ENCODE measurements around the gene PUS10.

- PRO-cap, result no peak
Measured at GRCh38 chr2:54962141-54962916, 87.9 kb downstream of the RTN4 start.

DNA sequence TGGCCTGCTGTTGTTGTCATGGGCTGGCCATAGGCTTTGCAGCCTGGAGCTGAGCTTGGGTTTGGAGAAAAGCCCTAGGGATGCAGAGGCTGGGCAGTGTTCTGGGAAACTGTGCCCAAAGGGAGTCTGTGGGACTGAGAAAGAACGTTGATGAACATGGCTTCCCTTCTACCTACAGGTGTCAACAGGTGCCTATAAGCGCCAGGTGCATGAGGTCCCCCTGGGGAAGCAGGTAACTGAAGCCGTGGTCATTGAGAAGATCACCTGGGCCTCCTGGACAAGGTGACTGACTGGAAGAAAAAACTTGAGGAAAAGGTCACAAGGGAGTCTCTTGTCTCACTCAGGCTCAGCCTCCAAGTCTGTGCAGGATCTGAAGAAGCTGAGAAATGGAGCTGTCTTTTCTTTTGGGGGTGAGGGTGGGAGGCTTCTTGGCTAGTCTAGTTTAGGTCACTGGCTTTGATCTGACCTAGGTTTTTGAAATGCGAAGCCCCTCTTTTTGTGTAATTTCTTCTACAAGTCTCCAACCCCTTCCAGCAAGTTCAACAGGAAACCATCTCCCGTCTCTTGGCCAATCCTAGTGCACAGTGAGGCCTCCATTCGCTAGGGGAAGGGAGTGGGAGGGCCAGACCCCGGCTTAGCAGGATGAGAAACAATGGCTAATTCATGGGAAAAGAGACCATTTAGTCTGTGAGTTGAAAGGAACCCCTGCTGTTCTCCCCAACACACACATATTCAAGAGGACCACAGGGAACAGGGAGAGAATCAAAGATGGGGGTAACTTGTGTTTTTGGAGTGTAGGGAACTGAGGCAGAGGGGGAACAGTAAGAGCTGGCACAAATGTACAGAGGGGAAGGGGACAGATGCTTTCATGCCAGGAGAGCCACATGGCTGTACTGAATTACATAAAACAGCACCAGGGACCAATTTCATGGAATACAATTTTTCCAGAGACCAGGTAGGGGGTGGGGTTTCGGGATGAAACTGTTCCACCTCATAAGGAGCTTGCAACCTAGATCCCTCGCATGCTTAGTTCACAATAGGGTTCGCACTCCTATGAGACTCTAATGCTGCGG lies 83.1 kb downstream of the RTN4 start:
- PRO-cap, result no peak

- PRO-cap, result no peak
Measured at GRCh38 chr2:55022944-55024039, 27.0 kb downstream of the RTN4 start.

DNA sequence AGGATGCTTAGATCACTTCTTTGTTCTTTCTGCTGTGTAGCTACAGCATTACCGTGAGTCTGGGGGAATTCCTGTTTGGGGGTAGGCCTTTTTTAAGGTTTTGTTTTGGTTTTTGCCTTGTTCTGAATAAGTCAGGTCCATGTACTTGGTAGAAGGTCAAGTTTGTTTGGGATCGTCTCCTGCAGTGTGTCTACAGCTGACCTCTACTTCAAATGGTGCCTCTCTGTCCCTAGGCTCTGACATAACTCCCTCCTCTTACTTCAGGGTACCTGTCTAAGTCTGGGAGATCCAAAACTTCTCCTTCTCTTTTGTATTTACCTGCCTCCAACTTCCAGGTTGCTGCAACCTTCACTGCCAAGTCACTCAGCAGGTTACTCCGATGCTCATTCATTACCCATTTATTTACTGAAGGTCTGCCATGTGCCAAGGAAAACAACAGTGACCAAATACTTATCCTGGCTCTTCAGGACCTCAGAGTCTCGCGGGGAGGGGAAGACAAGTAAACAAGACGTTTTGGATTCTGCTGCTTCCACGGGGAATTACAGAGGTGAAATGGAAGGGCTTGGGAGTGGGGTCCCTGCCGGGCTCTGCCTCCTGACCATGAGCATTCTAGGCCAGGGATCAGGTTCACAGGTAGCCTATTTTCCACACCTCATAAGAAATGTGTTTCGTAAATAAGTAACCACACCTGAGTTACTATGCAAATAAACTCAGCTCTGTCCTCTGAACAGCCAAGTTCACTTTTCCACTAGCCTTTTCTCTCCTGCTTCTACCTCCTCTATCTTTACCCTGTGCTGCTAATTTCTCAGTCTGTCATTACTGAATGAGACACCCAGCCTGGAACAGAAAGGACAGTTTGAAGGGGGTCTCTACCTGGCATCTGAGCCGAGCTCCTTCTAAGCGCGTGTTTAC lies 68.2 kb downstream of the CLHC1 start:
- PRO-cap, result no peak

DNA sequence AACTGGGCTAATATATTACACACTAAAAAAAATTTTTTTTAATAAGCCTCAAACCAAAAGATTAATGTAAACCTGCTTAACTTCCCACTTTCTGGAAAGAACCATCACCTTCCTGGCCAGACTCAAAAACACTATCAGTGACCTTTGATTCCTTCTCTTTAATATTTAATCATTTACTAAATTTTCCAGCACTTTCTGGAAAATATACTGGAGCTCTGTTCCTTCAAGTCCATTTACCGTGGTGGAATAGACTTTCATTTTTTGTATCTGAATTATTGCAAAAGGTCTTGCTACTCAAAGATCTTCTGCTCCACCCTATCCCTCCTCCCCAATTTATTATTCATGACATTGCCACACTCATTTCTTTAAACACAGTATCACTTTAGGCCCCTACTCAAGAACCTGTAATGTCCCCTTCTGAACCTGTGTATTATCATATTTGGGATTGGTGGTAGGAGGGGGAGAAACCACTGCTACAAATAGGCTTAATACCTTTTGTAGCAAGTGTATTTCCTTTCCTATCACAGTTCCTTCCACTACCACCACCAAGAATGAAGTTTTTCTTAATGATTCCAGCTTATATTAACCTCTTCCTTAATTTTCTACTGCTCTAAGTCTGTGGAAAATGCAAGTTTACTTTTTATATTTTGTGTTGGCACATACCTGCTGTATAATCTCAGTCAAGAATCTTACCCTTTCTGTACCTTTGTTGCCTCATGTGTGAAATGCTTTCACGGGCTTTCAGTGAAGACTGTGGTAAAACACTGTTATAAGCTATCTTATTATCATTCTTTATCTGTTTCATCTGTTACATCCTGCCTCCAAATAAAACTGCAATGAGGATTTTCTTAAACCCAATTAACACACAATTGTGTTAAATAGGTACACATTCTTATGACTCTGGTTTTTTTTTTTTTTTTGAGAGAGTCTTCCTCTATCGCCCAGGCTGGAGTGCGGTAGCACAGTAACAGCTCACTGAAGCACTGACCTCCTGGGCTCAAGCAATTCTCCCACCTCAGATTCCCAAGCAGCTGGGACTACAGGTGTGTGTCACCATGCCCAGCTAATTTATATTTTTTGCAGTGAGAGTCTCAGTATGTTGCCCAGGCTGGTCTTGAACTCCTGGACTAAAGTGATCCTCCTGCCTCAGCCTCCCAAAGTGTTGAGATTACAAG lies 7.1 kb downstream of the PPP4R3B start:
- PRO-cap, result no peak

DNA sequence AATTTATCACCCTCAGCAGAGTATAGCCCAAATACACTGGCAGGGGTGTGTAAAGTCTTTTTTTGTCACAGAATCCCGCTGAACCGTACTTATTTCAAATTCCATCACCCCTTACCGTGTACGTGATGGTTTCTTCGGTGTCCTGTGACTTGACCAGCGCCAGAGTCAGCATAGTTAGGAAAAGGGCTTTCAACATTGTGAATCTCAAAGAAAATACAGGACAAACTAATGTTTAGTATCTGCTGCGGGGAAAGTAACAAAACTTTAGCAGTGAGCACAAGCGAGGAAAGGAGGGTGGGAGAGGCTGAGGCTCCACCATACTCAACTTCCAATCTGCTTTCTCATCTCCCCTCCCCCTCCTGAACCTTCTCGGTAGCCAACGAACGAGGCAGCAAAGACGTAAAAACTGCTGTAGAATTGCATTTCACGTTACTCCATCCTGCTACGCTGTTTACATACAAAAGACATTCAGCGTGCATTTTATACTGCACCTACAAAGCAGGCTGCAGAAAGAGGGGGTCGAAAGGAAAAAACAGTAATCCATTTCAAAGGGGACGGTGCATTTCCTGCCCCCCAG lies 1.2 kb downstream of the EFEMP1 start:
- PRO-cap, result no peak

DNA sequence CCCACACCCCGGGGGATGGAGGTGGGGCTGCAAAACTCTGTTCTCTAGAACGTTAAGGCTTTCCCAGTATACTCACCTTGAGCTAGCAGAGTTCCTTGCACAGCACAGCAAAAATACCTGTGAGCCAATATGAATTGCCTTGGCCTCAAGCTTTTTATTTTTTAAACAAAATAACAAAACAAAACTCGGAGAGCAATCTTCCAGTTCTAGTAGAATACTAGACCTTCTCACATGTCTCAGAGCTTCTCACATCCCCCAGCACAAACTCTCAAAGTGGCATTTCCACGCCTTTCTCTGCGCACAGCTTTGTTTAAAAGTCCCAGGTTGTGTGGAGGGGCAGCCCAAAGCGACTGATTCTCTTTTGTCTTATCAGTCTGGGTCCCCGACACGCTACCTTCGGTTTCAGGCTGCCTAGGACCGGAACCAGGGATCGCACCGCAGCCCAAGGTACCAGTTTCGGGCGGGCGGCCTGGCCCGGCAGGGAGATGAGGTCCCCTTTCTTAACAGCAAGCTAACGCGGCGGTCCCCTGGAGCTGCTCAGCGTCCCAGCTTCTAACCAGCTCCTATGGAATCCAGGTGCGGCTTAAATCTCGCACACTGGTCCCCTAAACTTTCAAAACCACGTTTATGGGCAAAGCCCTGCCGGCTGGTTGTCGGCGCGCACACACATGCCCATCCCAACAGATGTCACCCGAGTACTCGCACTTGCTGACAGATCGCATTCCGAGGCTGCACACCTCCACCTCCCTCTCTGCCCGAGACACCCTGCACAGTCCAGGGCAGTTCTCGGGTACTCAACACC lies 558 bp downstream of the EFEMP1 start:
- PRO-cap, result no peak

GRCh38 chr2:58023648-58023885 lies 23.0 kb upstream of the VRK2 start:
- PRO-cap, result no peak

DNA sequence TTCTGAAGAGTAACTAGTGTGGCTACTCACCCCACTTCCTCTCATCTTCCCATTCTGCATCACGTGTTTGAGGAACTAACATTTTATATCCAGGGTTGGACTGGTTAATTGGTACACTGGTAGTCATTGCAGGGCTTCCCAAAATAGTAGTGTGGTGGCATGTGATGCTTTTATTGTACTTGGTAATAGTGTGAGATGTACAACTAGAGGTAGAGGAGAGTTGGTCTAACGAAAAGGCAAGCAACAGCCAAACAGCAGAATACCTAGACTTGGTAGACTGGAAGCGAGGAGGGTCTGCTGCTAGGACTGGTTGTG lies 9.9 kb downstream of the VRK2 start:
- PRO-cap, result no peak

GRCh38 chr2:60515540-60515997 lies 37.9 kb downstream of the BCL11A start:
- PRO-cap, result no peak

DNA sequence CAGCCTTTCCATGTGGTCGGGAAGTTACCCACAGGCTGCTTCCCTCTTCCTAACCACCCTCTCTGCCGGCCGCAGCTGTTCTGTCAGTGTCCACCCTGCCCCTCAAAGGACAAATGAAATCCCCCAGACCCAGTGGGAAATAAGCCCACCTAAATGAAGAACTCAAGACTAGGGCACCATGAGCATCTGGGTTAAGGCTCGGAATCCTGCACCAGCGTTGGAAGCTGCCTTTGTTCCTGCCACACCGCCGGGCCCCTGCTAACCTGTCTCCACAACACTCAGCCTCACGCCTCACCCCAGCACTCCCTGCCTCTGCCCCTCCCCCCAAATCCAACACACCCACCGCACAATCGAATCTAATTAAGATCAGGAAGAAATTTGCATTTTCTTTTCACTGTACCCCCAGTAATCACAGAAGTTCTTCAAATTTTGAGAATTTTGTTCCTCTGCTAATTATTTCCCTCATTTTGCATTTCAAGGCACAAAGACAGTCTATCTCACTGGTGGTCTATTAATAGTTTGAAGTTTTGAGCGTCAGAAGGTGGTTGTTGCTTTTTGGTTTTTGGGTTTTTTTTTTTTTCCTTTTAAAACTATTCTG lies 21.6 kb downstream of the BCL11A start:
- PRO-cap, result unidirectional peak, minus-strand start at position 271 of the sequence

- PRO-cap, result no peak
Measured at GRCh38 chr2:60548898-60549235, 4.6 kb downstream of the BCL11A start.

GRCh38 chr2:61012206-61012645 lies 5.3 kb upstream of the PEX13 start:
- PRO-cap, result unidirectional peak, minus-strand start at chr2:61012429

DNA sequence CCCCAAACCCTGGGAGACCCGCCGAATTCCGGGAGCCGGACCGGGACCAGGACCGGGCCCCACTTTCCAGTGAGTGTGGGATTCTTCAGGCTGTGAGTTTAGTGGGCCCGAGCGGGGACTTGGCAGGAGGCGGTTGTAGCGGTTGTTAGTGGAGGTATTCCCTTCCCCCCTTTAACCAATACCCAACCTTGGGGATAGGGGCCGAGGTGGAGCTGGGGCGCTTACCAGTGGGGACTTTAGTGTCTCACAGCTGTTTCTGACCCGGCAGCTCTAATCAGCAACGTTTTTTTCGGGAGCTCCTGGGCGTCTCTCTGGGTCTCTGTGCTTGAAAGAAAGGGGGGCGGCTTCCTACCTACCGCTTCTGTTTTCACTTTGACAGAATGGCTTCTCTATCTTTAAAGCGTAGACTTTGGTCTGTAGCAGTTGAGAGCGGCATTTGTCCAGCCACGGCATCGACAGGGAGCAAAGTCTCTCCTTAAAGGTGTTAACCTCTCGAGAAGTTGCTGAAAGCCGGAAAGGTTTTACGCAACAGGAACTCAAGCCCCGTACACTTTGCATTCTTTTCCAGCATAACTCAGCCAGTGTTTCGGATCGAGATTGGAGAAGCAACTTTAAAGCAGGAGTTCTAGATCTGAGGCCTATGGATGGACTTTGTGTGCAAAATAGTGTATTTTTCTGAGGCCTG lies at the start of gene PUS10:
Gene PUS10 (minus strand): TSS at position 473 of the 685 bp plus-strand sequence.
- PRO-cap, result bidirectional peak, plus-strand start at position 581 of the sequence, minus-strand start at position 363 of the sequence

- PRO-cap, result no peak
Measured at GRCh38 chr2:61036055-61036472, 18.0 kb upstream of the PUS10 start.

GRCh38 chr2:61300906-61301733 lies 139.1 kb downstream of the C2orf74 start:
- PRO-cap, result no peak

GRCh38 chr2:61718705-61719404 lies 135.0 kb downstream of the FAM161A start:
- PRO-cap, result no peak

- PRO-cap, result no peak
Measured at GRCh38 chr2:61775840-61776405, 77.9 kb downstream of the FAM161A start.

GRCh38 chr2:61872039-61872748 lies 16.3 kb downstream of the CCT4 start:
- PRO-cap, result no peak

DNA sequence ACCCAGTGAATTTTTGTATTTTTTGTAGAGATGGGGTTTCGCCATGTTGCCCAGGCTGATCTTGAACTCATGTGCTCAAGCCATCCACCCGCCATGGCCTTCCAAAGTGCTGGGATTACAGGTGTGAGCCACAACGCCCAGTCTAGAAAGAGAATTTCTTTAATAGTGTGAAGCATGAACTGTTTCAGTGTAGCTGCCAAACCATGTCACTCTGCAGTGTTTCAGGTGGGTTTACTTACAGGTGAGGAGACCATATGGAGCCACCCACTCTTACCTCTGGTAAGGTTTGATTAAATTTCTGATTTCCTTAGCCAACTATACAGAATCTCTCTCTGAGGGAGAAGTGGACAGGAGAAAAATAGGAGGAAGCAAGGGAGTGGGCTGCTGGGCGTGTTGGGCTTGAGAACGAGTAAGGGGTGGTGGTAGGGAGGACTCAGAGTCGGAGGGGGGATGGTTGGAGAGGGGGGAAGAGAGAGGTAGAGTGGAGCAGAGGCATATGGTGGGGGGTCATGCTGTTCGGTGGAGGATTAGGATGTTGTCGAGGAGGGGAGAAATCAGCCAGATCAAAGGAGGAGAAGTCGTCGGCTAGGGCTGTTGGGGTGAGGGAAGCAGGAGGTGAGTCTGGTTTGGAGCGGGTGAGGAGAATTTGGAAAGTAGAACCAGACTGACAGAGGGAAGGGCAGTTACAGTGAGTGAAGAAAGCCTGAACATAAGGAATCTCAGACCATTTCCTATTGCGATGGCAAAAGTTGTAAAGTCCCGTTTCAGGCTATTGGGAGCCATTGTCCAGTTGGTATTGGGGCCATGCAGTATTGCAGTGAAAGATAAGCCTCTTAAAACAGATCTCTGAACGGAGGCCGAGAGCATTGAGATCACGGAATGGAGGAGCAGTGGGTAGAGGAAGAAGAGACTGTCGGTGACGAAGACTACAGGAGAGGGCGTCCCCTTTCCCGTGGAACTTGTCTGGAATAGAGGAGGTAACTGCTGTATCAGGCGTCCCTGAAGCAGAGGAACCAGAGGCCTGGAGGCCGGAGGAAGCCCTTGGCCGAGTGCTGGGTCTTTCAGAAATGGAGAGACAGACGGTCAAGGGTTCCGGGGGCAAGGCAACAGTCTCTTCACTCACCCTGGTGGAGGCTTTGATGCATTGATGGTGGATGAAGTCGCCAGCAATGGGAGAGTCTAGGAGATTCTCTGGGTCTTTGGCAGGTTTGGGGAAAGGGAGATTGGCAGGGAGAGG lies 18.9 kb downstream of the COMMD1 start:
- PRO-cap, result no peak